Metastatic Breast Carcinoma in the Ovary (tissue), 3 donors: ENCODE measurements around the genes WFIKKN2 and TOB1.

DNA sequence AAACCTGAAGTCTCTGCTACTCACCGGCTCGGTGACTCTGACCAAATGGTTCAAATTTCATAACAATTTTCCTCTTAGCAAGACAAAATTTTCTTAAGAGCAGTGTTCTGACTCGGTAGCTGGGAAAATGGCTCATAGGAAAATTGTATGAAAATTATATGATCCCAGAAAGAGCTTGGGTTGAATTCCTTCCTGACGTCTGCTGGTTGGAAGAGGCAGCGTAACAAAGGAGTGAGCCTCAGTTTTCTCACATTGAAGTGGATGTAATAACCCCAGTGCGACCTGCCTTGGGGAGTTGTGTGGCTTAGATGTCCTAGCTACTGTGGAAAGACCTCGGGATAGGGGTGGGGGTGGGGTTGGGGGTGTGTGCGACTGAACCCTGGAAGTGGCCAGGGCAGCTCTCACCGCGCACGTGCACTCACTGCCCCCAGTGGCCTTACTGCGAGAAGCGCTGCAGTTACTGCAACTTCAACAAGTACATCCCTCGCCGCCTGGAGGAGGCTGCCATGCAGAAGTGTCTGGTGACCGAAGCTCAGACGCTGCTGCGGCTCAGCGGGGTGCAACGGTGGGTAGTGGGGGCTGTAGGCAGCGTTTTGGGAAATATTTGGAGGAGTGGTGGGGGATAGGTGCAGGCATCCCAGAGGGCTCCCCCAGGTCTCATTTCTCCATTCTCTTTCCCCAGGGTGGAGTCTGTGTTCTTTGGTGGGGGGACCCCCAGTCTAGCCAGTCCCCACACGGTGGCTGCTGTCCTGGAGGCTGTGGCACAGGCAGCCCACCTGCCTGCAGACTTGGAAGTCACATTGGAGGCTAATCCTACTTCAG is 749 bp downstream of the RSAD1 start:
- PRO-cap, 3 experiments: peak in 2 of 3 experiments; most common plus-strand start position 169 of the sequence (in 1); most common minus-strand start position 46 of the sequence (in 1)

GRCh38 chr17:50505549-50506003 is 2.7 kb upstream of the MYCBPAP start:
- PRO-cap, 3 experiments: no peak in any of the 3 experiments

GRCh38 chr17:50533409-50534268 is 1.1 kb downstream of the EPN3 start:
- PRO-cap, 3 experiments: peak in 3 of 3 experiments; most common plus-strand start chr17:50533879 (in 3); most common minus-strand start chr17:50533818 (in 2)

DNA sequence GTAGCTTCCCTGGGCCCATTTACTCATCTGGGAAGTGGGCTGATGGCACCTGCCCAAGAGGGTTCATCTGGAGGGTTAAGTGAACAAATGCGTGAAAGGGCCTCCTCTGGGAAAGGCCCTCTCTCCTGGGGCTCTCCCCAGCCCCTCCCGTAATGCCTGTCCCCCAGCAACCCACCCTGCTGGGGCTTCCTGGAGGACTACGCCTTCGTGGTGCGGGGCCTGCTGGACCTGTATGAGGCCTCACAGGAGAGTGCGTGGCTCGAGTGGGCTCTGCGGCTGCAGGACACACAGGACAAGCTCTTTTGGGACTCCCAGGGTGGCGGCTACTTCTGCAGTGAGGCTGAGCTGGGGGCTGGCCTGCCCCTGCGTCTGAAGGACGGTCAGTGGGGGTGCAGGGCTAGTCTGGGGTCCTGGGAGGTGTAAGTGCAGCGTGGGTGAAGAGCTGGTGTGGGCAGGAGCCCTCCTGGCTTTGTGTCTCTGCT is 4.9 kb downstream of the SPATA20 start:
- PRO-cap, 3 experiments: no peak in any of the 3 experiments

GRCh38 chr17:50687127-50687689 is 20.5 kb downstream of the ANKRD40 start:
- PRO-cap, 3 experiments: no peak in any of the 3 experiments

- PRO-cap, 3 experiments: no peak in any of the 3 experiments
These were observed 22.1 kb downstream of the LUC7L3 start for GRCh38 chr17:50741527-50741853.

- PRO-cap, 3 experiments: no peak in any of the 3 experiments
These were observed 20.9 kb downstream of the ANKRD40CL start for GRCh38 chr17:50746391-50746848.

DNA sequence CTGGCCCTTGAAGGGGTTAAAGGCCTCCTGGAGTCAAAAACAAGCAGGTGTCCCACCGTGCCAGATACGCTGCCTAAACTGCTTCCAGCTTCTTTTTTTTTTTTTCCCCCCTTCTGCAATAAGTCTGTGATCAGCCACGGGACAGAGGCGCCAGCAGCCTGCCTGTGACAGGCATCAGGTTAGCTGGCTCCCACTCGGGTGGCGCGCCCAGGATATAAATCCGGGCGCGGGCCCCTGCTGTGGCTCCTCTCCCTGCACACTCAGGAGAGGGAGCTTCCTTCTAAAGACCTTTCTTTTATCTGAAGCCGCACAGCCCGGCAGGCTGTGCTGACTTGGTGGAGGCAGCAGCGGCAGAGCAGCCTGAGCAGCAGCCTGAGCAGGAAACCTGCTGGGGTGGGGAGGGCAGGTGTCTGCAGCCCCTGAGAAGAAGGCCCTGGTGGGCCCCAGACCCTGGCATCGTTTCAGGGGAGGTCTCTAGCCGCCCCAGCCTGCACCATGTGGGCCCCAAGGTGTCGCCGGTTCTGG is at the start of gene WFIKKN2:
TSS of gene WFIKKN2 (plus strand) at position 144 of the 525 bp plus-strand sequence.
- PRO-cap, 3 experiments: no peak in any of the 3 experiments

- PRO-cap, 3 experiments: peak in 3 of 3 experiments; most common plus-strand start chr17:50866441 (in 2); most common minus-strand start chr17:50866354 (in 3)
These were observed at the start of gene TOB1 for GRCh38 chr17:50865911-50866478. Gene TOB1, minus strand, starts transcription at chr17:50866354.

- PRO-cap, 3 experiments: peak in 3 of 3 experiments; most common plus-strand start chr17:50866758 (in 3); most common minus-strand start chr17:50866654 (in 2)
These were observed 560 bp upstream of the TOB1 start for GRCh38 chr17:50866479-50867349.

DNA sequence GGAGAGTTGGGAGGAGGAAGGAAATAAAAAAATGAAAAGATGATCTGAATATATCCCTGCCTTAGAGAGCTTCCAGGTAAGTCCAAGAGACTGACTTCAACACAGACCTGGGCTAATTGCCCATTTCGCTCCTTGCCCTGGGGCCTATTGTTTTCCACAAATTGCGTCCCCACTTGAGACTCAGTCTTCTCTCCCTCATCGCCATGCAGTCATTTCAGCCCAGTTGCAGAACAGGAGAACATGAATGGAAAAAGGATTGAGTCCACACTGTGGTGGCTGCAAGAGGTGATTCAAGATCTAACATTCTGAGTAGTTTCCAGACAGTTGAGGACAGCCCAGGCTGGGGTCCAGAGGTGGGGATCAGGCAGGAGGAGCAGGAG is 21.6 kb upstream of the TOB1 start:
- PRO-cap, 3 experiments: peak in 3 of 3 experiments; most common plus-strand start position 64 of the sequence (in 2); most common minus-strand start position 92 of the sequence (in 1)

DNA sequence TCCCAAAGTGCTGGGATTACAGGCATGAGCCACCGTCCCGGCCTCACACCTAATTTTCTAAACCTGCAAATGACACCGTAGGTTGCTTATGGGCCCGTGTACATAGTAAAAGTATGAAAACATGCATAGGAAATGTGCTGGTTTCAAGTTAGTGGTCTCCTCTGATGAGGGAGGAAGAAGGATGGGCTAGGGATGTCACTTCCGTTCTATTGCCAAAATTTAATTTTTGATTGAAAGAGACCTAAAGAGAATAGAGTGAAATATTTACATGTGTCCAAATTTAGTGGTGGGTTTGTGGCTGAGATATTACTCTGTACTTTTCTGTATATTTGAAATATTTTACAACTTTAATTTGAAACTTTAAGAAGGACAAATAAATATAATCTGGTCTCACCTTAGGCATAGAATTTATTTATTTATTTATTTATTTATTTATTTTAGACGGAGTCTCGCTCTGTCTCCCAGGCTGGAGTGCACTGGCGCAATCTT is 47.8 kb upstream of the TOB1 start:
- PRO-cap, 3 experiments: no peak in any of the 3 experiments

- PRO-cap, 3 experiments: peak in 3 of 3 experiments; most common plus-strand start chr17:50935637 (in 2); most common minus-strand start chr17:50935483 (in 2)
These were observed 69.2 kb upstream of the TOB1 start for GRCh38 chr17:50935233-50935812.

DNA sequence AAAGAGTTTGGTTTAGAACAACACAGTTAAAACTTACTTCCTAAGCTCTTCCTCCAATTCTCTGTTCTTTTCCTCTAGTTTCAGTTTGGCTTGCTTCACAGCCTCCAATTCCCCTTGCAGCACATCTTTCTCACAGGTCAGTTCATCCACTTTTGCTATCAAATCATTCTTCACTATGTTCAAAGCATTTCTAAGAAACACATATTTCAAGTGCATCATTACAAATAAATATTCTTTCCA is 114.7 kb downstream of the SPAG9 start:
- PRO-cap, 3 experiments: no peak in any of the 3 experiments

GRCh38 chr17:51046003-51046258 is 74.7 kb downstream of the SPAG9 start:
- PRO-cap, 3 experiments: no peak in any of the 3 experiments

DNA sequence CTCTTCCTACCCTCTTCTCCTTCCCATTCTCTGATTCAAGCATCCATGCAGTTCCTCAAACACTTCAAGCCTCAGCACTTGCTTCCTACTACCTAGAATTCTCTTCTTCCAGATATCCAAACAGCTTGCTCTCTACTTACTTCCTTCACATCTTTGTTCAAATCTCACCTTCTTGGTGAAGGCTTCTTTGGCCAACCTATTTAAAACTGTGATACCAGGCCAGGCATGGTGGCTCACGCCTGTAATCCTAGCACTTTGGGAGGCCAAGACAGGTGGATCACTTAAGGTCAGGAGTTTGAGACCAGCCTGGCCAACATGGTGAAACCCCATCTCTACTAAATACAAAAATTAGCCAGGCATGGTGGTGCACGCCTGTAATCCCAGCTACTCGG is 38.8 kb downstream of the SPAG9 start:
- PRO-cap, 3 experiments: no peak in any of the 3 experiments

GRCh38 chr17:51118329-51118914 is 2.2 kb downstream of the SPAG9 start:
- PRO-cap, 3 experiments: no peak in any of the 3 experiments

DNA sequence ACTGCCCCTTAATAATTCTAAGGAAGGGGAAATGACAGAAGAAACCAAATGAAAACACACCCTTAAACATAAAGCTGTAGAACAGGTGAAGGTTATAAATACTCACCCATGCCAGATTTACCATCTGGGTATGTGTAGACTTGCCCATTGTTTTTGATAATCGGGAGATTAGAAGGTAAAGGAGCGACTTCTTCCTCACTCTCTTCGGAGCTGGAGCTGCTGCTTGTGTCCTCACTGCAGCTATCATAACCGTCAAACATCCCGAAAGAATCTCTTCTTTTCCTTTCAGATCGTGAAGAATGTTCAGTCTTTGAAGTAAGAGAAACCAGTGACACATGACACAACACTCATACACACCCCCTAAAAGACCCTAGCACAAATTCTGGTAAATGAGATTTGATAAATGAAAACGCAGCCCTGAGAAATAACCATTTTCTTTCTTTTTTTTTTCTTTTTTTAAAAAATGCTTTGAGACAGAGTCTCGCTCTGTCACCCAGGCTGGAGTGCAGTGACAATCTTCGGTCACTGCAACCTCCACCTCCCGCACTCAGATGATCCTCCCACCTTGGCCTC is 34.9 kb downstream of the MBTD1 start:
- PRO-cap, 3 experiments: no peak in any of the 3 experiments

GRCh38 chr17:51260663-51261378 is 475 bp downstream of the UTP18 start:
- PRO-cap, 3 experiments: peak in 3 of 3 experiments; most common plus-strand start chr17:51260768 (in 1); most common minus-strand start chr17:51261108 (in 3)

GRCh38 chr17:51374145-51374673 is 113.9 kb downstream of the UTP18 start:
- PRO-cap, 3 experiments: no peak in any of the 3 experiments